HTERT-HM (cell line): ENCODE data around the gene BSG.

- RRBS = 1% methylated on average over 44 of the region's 80 CpGs
Measured at GRCh38 chr19:572052-572712, at the start of gene BSG. Gene BSG, plus strand, starts transcription at chr19:572596.

DNA sequence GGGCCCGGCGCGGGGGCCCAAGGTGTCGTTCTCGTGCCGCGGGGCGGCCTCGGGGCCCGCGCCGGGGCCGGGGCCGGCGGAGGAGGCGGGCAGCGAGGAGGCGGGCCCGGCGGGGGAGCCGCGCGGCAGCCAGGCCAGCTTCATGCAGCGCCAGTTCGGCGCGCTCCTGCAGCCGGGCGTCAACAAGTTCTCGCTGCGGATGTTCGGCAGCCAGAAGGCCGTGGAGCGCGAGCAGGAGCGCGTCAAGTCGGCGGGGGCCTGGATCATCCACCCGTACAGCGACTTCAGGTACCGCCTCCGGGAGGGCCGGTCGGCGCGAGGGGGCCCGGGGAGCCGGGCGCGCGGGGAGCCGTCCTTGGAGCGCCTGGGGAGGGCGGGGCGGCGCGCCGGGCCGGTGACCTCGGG lies 611 bp downstream of the HCN2 start:
- RRBS = 3% methylated on average over 42 of the region's 61 CpGs

DNA sequence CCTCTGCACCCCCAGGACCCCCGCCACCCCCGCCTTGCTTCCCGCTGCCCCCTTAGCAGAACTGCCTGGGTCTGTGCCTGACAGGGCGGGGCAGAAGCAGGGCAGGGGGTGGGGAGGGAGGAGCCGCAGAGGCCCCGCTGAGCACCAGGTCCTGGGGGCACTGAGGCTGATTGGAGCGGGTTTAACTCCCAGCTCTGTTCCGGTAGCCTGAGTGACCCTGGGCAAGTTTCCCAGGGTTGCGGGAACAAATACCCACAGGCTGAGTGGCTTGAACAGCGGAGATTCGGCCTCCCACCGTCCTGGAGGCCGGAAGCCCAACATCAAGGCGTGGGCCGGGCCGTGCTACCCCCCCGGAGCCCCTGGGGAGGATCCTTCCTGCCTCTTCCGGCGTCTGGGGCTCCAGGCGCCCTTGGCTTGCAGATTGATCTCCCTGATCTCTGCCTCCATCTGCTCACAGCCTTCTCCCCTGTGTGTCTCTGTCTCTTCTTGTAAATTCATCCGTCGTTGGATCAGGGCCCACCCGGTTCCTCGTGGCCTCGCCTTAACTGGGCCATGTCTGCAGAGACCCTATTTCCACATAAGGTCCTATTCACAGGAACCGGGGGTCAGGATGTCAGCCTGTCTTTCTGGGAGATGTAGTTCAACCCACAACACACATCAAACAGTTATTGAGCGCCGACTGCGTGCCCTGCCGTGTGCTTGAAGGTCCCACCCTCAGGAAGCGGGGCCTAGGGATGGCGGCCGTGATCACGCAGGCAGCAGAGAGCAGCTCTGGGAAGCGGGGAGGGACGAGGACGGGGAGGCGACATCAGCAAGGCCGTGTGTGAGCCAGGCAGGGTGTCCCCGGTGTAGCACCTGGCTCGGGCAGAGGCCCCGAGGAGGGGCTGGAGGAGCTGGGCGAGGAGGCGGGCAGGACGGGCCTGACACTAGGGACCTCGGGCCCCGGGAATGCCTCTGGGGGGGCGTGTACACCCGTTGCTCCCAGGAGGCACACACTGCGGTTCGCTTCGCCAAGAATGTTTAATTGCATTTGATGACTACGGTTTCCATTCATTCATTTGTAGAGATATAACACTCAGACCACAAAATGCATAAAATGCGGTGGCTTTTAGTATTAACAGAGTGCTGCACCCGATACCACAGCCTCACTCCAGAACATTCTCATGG lies 21.3 kb downstream of the HCN2 start:
- RRBS = 15% methylated on average over 15 of the region's 55 CpGs

DNA sequence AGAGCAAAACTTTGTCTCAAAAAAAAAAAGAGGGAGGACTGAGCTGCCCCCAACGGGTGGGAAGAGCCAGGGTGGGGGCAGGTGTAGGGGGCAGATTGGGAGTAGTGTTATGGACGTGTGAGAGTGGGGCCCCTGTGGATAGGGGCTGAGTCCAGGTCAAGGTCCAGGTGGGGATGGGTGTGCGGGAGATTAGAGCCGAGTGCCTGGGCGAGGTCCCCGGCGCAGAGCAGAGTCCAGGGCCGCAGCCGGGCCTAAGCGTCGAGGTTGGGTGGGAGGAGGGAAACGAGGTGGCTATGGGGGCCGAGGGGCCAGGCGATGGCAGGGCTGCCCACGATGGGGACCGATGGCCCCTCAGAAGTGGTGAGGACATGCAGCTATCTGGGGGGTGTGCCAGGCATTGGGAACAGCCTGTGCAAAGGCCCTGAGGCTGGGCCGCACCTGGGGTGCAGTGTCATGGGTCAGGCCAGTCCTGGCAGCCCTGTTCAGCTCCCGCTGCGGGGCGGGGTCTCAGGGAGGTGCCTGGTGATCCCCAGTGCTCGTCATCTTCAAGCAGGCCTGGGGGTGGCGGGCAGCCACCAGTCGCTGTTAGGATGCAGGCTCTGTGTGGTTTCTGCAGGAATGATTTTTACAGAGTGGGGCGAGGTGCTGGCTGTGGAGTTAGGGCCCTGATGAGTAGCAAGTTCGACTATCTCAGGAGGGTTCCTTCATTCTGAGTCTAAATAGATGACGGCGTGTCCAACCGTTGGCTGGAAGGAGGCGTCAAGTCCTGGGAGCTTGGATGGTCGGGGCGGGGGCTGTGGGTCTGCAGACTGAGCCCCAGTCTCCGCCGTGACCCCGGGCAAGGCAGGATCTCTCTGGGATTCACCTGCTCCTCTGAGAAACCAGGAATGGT lies 12.2 kb upstream of the MISP start:
- RRBS = no CpG with 5 or more reads among the region's 34 CpGs

DNA sequence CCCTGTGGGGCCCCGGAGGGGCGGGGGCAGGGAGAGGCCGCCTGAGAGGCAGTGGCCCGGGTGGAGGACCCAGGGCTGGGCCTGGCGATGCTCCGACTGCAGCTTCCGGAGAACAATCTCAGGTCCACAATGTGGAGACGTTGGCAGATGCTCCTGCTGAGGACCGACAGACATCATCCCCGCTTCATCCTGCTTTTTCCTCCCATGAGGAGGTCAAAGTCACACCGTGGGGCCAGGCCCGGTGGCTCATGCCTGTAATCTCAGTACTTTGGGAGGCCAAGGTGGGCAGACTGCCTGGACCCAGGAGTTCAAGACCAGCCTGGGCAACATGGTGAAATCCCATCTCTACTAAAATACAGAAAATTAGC lies 16.2 kb upstream of the PTBP1 start:
- RRBS = 91% methylated on average over 7 of the region's 12 CpGs

- RRBS = no CpG with 5 or more reads among the region's 19 CpGs
Measured at GRCh38 chr19:823450-824179, 1.9 kb upstream of the PLPPR3 start.

DNA sequence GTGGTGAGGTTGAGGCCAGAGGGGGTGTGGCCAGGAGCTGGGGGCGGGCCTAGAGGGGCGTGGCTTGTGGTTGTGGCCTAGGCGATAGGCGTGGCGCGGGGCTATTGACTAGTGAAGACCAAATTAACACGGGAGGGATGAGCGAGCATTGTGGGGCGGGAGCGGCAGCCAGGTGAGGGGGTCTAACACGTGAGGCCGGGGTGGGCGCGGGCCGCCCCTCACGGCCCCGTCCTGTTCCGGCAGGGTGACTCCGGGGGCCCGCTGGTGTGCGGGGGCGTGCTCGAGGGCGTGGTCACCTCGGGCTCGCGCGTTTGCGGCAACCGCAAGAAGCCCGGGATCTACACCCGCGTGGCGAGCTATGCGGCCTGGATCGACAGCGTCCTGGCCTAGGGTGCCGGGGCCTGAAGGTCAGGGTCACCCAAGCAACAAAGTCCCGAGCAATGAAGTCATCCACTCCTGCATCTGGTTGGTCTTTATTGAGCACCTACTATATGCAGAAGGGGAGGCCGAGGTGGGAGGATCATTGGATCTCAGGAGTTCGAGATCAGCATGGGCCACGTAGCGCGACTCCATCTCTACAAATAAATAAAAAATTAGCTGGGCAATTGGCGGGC lies 3.5 kb downstream of the CFD start:
- RRBS = 11% methylated on average over 26 of the region's 45 CpGs

GRCh38 chr19:891566-892337 lies 1.2 kb downstream of the MED16 start:
- RRBS = no CpG with 5 or more reads among the region's 45 CpGs

DNA sequence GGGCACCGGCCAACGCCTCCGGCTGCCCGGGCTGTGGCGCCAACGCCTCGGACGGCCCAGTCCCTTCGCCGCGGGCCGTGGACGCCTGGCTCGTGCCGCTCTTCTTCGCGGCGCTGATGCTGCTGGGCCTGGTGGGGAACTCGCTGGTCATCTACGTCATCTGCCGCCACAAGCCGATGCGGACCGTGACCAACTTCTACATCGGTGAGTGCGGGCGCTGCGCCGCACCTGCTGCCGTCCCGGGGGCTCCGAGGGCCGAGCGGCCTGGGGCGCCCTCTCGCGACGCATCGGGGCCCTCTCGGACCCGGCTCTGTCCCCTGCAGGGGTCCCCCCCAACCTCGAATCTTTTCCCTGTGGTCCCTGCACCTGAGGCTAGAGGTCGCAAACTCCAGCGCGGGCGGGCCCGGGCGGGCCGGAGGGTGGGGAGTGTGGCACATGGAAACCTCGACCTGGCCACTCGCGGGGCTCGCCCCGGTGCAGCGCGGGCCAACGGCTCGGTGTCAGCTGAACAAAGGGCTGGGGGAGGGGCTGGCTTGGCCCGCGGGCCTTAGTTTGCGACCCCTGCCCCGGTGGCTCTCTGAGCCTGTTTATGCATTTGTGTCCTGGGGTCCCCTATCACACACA lies 522 bp downstream of the KISS1R start:
- RRBS = 4% methylated on average over 31 of the region's 62 CpGs

- RRBS = no CpG with 5 or more reads among the region's 33 CpGs
Measured at GRCh38 chr19:1040737-1041586, 1.1 kb downstream of the ABCA7 start.

DNA sequence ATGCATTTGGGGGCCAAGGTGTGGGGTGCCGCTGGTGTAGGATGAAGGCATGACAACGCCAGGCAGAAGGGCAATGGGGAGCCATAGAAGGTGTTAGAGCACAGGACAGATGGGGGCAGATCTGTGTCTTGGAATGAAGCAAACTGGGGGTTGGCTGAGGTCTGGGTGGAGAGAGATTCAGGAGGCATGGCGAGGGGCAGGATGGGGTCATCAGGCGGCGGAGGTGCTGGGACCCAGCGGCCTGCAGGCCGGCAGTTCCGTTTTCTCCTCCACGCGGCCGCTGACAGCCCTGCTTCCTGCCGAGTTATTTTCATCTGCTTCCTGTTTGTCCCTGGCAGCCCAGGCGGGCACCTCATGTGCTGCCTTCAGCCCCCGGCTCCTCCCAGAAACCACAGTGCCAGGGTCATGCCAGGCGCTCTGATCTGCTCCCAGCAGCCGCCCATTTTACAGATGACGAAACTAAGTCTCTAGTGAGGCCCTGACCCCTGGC lies 2.1 kb downstream of the ARHGAP45 start:
- RRBS = no CpG with 5 or more reads among the region's 17 CpGs

- RRBS = 5% methylated on average over 20 of the region's 50 CpGs
Measured at GRCh38 chr19:1071420-1071829, 4.5 kb downstream of the ARHGAP45 start.

DNA sequence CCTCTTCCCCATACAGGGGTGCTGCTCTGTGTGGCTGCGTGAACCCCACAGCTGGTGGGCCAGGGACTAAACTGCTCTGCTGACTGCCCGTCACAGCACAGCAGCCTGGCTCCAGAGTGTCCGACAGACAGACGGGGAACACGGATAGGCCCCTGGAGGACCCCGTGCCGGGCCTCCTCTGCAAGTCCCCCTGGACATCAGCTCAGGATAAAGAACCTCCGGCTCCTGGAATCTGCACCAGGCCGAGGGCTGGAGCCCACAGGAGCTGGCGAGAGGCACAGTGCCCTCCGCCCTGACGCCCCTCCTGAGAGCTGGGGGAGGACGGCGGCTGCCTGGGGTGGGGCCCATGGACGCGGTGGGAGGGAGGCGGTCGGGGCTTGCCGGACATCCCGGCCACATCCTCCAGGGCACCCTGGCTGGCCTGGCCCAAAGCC lies 3.9 kb downstream of the POLR2E start:
- RRBS = no CpG with 5 or more reads among the region's 20 CpGs

DNA sequence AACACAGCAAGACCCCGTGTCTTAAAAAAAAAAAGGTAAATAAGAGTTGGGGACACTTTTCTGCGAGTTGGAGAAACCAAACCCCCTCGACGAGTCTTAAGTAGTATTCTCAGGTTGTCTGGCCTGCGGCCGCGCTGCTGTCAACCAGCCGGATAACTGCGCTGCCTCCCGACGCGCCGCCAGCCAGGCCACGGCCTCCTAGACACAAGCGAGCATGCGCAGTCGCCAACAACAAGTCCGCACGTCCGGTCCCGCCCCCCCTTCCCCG lies 262 bp upstream of the GPX4 start:
- RRBS = under 1% methylated on average over 11 of the region's 22 CpGs

- RRBS = 82% methylated on average over 10 of the region's 74 CpGs
Measured at GRCh38 chr19:1109077-1110115, 5.6 kb downstream of the GPX4 start.

DNA sequence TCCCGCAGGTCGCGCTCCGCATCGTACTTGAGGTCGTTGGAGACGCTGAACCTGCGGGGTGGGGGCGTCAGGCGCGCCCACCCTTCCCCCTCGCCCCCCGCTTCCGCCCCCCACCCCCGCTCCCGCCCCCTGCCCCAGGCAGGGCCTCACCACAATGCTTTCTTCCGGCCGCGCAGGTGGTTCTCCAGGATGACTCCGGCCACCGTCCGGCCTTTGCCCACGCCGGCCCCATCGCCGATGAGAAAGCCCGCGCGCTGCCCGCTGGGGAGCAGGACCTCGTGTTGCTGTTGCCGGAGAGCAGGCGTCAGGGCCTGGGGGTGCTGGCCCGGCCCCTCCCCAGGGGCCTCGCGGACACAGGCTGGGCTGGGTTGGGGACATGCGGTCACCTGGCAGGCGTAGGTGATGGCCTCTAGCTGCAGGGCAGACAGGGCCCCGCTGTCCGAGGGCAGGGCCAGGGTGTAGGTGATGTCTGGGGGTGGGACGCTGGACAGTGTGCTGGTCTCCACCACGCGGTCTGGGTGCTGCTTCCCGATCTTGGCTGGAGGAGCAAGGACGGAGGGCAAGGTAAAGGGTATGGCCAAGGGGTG lies 18.8 kb downstream of the GPX4 start:
- RRBS = 100% methylated on average over 3 of the region's 45 CpGs

- RRBS = 4% methylated on average over 23 of the region's 41 CpGs
Measured at GRCh38 chr19:1172668-1173427, 1.2 kb downstream of the SBNO2 start.

GRCh38 chr19:1183460-1184299 lies 9.6 kb upstream of the SBNO2 start:
- RRBS = 77% methylated on average over 5 of the region's 24 CpGs

DNA sequence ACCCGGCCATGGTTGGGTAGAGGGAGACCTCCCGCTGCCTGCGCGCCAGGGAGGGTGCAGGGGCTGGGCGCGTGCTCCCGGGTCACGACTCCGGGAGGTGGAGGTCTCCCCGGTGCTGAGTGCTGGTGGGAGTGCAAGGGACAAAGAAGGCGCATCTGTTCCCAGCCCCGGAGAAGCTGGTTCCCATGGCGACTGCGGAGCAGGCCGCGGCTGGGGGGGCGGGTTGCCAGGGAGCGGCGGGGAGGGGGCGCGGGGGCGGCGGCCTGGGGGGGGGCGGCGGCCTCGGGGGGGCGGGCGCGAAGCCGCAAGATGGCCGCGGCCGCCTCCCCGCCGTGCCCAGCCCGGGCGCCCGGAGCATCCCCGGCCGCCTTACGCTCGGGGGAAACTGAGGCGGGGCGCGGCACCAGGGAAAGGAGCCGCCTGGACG lies 1.2 kb downstream of the CBARP start:
- RRBS = 18% methylated on average over 15 of the region's 47 CpGs

DNA sequence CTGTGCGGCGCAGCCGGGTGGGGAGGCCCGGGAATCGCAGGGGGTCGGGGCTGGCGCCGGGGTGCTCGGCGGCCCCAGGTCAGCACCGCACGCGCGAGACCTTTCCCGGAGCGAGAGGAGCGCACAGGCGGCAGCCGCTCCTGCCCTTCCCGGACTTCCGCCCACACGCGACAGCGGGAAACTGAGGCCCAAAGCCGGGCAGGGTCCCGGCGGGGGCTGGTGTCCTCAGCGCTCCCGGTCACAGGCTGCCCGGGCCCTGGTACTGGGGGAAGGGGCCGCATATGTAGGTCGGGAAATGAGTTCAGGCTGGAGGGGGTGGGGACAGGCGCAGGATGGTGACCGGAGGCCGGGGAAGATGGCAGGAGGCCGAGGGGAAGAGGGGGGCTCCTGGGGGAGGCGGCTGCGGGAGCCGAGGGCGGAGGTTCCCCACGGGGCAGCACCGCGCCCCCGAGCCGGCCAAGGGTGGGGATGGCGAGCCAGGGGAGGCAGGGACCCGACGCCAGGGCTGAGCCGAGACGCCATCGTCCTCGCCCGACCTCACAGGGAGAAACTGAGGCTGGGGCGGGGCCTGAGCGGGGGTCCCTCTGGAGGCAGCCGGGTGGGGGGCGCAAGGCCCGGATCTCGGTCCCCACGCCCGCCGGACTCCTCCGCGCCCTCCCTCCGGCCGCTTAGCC lies 654 bp downstream of the CBARP start:
- RRBS = 2% methylated on average over 32 of the region's 66 CpGs